ENCODE measurements around a stretch of chr12.

- PRO-cap, 10 experiments: peak in 2 of 10 experiments; most common plus-strand start chr12:53502631 (in 1); most common minus-strand start chr12:53502521 (in 1)
Observed at GRCh38 chr12:53502273-53502948, 1.3 kb downstream of the TARBP2 start.

DNA sequence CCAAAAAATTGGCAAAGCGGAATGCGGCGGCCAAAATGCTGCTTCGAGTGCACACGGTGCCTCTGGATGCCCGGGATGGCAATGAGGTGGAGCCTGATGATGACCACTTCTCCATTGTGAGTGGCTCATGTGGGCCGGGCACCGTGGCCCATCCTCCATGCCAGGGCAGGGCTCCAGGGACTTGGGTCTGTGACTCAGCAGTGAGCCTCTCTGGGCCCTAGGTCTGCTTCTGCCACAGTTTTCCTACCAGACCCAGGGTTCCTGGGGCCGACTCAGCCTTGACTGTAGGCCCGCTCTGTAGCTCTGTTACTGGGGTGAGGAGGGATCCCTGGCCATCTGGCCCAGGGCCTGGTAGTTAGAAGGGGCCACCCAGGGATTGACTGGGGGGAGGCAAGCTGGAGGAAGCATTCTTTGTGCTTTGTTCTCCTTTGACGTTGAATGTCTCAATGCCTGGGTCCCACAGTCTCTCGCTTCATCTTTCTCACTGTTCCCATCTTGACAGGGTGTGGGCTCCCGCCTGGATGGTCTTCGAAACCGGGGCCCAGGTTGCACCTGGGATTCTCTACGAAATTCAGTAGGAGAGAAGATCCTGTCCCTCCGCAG, 2.0 kb downstream of the NPFF start:
- PRO-cap, 10 experiments: peak in 1 of 10 experiments; most common minus-strand start position 312 of the sequence (in 1)

DNA sequence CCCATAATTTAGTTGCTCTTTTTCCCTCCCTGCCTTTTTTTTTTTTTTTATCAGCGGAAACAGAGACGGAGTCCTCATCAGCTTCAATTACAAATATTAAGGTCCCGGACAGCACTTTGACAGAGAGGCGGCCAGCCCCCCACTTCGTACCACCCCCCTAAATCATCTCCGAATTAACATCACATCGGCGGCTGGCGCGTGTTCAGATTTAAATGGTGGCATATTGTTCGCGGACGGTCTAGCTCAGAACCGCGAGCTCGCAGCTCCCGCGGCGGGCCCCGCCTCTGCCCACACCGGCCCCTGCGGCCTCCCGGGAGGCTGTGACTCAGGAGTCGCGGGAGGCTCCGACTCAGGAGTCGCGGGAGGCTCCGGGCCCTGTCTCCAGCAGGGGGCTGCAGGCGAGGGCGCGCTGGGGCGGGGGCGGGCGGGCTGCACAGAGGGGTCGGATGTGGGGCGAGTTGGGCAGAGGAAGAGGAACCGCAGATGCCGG, 19.4 kb upstream of the ATP5MC2 start:
- PRO-cap, 10 experiments: peak in 6 of 10 experiments; most common plus-strand start position 331 of the sequence (in 6)

- PRO-cap, 10 experiments: no peak in any of the 10 experiments
Observed at GRCh38 chr12:53754062-53754523, 26.8 kb upstream of the CALCOCO1 start.

DNA sequence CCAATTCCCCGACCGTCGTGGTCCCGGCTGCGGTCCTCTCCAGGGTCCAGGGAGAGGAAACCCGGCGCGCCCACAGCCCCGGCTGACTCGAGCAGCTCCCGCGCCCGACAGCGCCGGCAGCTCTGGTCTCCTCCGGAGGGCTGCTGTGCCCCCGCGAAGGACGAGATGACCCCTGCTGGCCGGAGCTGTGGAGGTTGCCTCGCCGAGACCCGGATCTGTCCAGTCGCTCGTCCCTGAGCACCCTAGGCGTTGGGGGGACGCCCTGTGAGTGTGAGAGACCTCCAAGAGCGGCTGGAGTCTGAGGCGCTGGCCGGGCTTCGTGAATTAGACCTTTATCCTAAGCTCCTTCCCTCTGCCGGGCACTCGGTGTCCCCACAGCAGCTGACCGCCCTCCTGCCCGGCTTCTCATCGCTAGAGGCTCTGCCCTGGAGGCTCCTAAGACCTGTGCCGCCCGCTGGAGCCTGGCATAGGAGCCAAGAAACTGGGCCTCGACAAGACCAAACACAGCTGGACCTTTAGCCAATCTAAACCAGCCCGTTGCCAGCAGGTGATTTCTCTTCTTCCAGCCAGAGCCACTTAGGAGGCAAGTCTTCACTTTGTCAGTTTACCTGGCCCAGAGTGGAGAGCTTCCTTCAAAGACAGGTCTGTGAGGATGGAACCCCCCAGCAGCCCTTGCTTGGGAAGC, 6.8 kb downstream of the HOXC12 start:
- PRO-cap, 10 experiments: no peak in any of the 10 experiments

DNA sequence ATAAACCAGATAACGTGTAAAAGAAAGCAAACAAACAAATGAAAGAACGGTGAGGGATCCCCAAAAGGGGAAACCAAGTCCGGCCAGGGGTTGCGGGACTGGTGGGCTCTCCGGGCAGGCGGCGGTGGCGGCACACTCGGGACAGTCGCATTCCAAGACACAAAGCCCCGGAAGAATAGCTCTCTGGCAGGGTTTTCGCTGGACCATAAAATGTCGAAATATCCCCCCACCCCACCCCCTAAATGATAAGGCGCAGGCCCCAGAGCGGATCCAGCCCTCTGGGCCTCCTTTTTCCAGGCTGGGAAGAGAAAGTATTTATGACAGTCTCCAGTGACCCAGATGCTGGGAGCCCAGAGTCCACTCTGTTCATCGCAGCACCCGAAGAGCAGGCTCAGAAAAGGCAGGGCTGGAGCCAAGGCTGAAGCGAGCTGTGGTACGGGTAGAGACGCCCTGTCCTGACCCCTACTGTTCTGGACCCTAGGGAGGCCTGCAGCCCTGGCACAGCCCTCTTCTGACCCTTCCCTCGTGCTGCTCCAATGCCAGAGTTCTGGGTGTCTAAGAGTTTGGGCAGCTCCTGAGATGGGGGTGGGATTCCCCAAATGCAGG, 2.1 kb upstream of the HOXC8 start:
- PRO-cap, 10 experiments: no peak in any of the 10 experiments

DNA sequence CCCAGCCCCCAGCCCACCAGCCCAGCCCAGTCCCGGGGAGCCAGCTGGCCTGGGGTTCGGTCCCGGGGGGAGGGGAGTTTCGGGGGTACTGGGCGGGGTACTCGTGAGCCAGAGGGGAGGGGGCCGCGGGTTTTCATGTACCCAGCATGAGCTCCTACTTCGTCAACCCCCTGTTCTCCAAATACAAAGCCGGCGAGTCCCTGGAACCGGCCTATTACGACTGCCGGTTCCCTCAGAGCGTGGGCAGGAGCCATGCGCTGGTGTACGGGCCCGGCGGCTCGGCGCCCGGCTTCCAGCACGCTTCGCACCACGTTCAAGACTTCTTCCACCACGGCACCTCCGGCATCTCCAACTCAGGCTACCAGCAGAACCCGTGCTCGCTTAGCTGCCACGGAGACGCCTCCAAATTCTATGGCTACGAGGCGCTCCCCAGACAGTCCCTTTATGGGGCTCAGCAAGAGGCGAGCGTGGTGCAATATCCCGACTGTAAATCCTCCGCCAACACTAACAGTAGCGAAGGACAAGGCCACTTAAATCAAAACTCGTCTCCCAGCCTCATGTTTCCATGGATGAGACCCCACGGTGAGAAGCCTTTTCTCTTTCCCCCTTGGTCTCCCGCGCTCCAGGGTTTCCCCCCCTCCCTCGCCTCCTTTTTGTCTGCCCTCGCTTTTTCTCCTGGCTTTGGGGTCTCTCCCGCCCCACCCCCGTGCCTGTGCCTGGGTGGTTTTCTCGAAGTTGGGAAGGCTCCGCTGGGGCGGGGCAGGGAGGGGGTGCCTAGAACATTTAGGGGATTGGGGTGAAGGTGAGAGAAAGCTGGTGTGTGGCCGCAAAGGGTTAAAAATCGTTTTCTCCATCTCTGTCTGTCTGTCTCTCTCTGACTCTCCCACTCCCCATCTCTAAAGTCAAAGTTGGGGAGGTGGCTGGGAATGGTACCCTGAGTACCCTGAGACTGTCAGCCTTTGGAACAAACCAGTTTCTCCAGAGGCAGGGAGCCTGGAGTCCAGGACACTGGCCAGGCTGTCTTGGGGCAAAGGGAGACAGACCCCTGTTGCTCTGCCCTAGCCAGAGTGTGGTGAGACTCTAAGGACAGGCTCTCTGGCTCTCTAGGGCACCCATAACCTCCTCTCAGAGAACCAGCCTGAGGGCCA, 728 bp downstream of the HOXC8 start:
- PRO-cap, 10 experiments: peak in 1 of 10 experiments; most common plus-strand start position 214 of the sequence (in 1); most common minus-strand start position 222 of the sequence (in 1)

- PRO-cap, 10 experiments: peak in 9 of 10 experiments; most common plus-strand start chr12:54017956 (in 6); most common minus-strand start chr12:54017713 (in 5)
Observed at GRCh38 chr12:54017589-54018574, 9.1 kb downstream of the HOXC8 start.

DNA sequence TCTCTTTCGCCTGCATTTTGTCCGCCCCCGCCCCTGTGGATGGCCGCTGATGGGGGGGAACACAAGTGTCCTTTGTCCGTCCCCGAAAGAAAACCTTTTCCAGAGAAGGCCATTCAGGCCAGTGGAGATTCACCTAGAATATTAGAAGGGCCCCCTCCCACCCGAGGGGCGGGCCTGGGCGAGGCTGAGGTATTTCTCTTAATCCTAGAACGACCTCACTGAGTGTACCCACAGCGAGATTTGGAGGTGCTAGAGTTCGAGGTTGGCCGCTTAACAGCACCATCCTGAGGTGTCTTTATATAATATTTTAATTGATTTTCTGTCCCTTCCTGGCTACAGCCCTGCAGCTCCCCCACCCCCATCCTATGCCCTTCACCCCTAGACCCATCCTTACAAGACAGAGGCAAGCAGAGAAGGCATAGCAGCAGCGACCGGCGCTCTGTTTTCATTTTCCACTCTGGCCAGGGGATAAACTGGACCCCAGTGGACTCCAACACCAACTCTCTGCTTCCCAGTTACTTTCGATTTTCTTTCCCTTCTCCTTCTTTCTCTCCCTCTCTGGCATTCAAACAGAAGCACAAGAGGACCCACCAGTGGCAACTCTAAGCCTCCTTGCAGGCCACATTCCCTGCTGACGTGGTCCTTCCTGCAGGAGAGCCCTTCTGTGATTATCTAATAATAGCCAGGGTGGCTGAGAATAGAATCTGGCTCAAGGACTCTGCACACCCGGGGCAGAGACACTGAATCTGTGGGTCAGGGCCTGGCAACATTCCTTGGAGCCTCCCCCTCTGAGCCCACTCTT, 8.5 kb upstream of the HOXC6 start:
- PRO-cap, 10 experiments: peak in 4 of 10 experiments; most common plus-strand start position 231 of the sequence (in 1); most common minus-strand start position 123 of the sequence (in 3)

- PRO-cap, 10 experiments: no peak in any of the 10 experiments
Observed at GRCh38 chr12:54131906-54133027, 56.5 kb downstream of the SMUG1 start.

DNA sequence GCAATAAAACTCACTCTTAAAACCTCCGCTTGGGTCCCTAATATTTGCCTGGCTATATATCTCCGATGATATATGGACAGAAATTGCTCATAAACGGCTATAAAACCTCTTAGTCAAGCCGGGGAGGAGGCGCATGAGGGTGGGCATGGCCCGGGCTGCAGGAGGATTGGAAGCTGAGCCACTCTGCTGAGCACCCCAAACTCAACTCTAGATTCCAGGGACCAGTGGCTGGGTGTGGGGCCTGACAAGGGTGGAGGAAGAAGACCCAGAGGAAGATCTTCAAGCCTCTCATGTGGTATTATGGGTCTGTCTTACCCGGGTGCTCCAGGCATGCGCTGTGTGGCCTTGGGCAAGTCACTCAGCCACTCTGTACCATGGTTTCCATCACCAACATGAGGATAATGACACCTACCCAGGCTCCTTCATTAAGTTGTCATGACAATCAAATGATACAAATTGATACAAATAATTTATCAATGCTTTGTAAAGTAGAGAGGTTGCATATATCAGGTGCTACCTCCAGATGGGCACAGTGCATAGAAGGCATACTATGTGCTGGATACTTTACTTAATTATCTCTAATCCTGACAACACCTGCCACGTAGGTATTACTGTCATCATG, 41.2 kb downstream of the SMUG1 start:
- PRO-cap, 10 experiments: no peak in any of the 10 experiments

- PRO-cap, 10 experiments: peak in 3 of 10 experiments; most common plus-strand start chr12:54159385 (in 1); most common minus-strand start chr12:54159285 (in 2)
Observed at GRCh38 chr12:54158940-54159578, 29.7 kb downstream of the SMUG1 start.

DNA sequence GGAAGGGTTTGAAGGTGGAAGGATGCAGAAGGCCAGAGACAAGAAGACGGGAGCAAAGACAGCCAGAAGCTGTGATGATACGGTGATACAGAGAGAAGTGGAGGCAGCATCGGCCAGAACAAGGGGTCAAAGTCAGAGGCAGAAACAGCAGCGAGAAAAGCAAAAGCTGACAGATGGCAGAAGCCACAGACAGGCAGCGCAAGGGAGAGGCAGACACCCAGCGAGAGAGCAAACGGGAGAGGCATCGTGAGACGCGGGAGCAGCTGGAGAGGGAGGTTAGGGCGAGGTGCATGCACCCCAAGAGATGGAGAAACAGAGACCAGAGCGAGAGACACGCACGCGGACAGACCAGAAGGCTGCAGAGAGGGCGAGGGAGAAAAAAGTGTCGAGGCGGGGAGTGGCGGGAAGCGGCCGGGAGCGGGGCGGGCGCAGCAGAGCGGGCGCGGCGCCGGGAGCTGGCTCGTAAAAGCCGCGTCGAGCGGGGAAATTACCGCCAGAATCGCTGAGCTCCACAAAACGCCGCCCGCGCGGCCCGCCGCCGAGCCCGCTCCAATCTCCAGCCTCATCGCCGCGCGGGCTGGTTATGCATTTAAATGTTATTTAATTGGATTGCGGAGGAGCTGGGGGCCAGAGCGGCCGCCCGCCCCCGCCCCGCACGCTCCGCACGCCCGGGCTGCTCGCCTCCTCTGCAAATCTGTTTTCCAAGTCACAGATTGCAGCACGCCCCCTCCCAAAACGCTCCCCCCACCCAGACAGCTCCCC, 15.6 kb downstream of the SMUG1 start:
- PRO-cap, 10 experiments: peak in 3 of 10 experiments; most common plus-strand start position 493 of the sequence (in 3); most common minus-strand start position 384 of the sequence (in 1)

DNA sequence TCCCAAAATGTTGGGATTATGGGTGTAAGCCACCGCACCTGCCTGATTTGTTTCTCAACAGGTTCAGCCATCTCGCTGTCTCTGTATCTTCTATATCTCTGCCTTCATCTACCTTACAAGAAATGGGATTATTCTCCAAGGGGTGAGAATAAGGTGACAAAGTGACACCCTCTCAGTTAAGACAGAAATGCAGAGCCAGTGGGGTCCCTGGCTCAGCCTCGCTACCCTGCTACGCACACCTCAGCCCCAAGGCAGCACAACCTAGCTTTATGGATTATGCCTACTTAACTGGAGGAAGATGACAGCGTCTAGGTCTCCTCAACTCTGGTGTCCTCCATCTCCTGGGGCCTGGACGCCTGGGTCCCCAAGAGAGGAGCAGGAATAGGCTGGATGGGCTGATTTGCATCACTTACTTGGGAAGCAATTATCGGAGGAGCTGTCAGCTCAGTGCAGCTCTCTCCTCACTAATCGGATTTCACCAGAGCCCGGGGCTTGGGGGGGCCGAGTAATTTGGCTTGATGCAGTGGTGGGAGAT, 4.4 kb upstream of the SMUG1 start:
- PRO-cap, 10 experiments: peak in 1 of 10 experiments; most common minus-strand start position 237 of the sequence (in 1)

DNA sequence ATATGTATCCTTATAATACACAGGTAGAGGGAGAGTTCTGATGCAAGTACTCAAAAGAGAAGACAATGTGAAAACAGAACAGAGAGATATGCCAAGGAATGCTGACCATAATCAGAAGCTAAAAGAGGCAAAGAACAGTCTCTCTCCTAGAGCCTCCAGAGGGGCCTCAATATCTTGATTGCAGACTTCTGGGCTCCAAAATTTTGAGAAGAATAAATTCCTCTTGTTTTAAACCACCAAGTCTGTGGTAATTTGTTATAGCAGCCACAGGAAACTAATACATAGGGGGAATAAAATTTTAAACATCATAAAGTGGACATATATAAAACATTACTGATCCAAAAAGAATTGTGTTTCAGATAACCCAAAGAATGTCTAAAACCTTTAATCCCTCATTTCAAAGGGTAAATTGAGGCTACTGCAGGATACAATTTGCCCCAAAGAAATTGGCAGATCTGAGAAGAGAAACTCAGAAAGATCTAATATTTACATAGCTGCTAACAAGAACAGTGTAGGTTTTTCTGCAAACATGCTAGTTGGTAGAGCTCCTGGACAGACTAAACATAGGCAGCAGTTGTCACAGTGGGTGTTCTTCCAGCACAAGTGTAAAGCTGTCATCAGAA, 6.2 kb downstream of the CBX5 start:
- PRO-cap, 10 experiments: peak in 2 of 10 experiments; most common plus-strand start position 570 of the sequence (in 2); most common minus-strand start position 559 of the sequence (in 2)

DNA sequence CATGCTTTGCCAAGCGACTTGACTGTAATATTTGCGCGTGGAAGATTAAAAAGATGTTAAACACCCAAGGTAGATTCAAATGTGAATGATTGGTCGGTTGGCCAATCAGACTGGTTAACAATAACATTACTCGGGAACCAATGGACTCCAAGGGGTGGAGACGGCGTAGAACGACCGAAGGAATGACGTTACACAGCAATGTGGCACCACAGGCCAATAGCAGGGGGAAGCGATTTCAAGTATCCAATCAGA, 202 bp upstream of the HNRNPA1 start:
- PRO-cap, 10 experiments: peak in 4 of 10 experiments; most common minus-strand start position 122 of the sequence (in 2)

DNA sequence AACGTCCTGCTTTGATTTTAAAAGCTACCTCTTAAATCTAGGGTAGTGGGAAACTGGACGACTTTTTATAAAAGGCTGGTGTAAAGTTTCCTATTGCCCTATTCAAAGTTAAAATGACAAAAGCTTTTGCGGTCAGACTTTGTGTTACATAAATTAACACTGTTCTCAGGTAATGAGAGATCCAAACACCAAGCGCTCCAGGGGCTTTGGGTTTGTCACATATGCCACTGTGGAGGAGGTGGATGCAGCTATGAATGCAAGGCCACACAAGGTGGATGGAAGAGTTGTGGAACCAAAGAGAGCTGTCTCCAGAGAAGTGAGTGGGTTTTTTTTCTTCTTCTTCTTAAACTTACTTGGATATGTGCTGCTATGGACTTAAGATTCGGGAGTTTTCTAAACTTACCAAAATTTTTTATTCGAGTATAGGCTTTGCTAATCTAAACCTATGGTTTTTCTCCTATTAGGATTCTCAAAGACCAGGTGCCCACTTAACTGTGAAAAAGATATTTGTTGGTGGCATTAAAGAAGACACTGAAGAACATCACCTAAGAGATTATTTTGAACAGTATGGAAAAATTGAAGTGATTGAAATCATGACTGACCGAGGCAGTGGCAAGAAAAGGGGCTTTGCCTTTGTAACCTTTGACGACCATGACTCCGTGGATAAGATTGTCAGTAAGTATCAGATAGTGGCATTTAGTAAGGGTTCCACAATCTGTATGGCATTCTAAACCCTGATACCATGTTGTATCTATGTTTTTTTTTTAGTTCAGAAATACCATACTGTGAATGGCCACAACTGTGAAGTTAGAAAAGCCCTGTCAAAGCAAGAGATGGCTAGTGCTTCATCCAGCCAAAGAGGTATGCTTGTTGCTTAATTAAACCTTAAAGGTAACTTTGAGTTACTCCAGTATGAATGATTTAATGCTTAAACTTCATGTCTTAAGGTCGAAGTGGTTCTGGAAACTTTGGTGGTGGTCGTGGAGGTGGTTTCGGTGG, 1.4 kb downstream of the HNRNPA1 start:
- PRO-cap, 10 experiments: no peak in any of the 10 experiments

DNA sequence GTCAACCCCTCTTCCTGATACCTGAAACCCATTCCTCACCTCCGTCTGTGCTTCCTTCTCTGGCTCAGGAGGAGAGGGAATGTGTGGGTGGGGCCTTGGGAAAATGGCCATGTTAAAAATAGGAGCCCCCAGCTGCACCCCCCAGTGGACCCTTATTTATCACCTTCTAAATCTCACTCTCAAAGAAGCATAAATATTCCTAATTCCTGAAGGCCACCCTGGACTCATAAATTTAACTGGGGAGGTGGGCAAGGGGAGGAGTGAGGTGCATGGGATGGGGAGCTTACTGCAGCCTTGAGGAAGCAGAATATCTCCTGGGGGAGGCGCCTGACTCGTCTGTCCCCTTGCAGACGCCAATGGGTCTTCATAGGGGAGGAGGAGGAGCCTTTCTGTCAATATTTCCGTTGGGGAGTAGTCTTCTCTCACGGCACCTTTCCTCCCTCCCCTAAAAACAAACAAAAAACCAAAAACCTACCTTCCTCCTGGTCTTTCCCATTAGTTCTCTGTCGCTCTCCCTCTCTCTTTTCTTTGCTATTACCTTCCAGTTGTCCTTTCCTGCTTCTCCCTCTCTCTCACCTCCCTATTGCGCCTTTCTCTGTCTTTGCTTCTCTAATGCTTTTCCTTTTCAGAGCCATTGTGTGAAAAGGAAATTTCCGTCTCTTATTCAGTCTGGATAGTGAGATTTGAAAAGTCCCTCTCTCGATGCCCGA, 6.2 kb downstream of the GPR84 start:
- PRO-cap, 10 experiments: peak in 5 of 10 experiments; most common plus-strand start position 486 of the sequence (in 3); most common minus-strand start position 309 of the sequence (in 2)

- PRO-cap, 10 experiments: peak in 10 of 10 experiments; most common plus-strand start chr12:54359373 (in 9); most common minus-strand start chr12:54359576 (in 2)
Observed at GRCh38 chr12:54359289-54359875, 4.9 kb downstream of the GPR84 start.

DNA sequence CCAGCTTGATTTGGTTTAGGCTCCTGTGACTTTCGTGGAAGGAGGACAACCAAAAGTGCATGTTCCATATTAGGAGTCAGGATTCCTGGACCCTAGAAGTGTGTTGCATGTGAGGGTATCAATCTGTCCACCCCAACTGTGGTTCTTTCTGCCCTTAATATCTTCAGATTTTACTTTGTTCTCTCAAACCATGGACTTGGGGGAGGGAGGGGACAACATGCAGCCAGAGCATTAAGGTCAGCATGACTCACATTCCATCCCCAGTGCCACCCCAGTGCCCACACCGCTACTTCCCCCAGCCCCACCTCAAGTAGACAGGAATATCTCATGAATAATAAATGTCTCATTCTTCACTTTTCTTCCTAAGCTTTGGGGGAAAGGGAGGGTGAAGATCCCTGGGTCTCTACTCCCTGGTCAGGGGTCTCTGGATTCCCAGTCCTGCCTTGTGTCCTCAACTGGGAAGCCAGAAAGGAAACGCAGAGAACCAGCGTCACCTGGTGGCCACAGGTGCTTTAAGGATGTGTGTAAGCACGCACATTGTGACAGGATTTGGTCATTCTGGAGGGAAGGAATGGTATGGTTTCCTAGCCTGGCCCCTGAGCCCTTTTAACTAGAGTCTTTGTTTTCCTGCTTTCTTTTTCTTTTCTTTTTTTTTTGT, 3.6 kb downstream of the GPR84 start:
- PRO-cap, 10 experiments: no peak in any of the 10 experiments

All from Metastatic Breast Carcinoma in the Brain (tissue), 10 donors.